Mesenchymal stem cell of adipose (primary cell): ENCODE data around the gene KRTAP5-11.

GRCh38 chr11:70174698-70175680 lies 28.1 kb upstream of the FADD start:
- CAGE, long polyA plus RNA: no peak

DNA sequence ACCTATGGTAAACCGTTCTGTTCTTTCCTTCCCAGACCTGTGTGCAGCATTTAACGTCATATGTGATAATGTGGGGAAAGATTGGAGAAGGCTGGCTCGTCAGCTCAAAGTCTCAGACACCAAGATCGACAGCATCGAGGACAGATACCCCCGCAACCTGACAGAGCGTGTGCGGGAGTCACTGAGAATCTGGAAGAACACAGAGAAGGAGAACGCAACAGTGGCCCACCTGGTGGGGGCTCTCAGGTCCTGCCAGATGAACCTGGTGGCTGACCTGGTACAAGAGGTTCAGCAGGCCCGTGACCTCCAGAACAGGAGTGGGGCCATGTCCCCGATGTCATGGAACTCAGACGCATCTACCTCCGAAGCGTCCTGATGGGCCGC lies 3.0 kb downstream of the FADD start:
- CAGE, long polyA plus RNA: no peak

GRCh38 chr11:70230863-70231525 lies 27.9 kb downstream of the FADD start:
- CAGE, long polyA plus RNA: no peak

DNA sequence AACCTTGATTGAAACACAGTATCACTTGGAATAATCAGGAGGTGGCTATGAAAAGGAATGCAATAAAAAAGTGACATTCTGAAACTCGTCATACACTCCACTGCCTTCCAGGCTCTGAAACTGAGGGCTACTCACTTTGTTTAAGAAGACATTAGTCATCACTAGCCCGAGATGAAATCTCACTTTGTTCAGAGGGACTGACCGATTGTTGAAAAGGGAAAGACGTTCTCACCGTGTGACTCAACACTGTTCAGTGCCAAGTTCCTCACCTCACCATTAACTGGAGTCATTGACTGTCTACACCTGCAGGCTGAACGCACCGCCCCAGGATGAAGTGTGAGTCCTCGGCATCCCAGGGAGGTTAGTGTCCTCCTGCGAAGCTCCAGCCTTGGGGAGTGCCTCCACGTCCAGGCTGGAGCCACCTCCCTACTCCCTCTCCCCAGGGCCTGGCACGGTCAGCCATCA lies 30.4 kb downstream of the FADD start:
- CAGE, long polyA plus RNA: no peak

DNA sequence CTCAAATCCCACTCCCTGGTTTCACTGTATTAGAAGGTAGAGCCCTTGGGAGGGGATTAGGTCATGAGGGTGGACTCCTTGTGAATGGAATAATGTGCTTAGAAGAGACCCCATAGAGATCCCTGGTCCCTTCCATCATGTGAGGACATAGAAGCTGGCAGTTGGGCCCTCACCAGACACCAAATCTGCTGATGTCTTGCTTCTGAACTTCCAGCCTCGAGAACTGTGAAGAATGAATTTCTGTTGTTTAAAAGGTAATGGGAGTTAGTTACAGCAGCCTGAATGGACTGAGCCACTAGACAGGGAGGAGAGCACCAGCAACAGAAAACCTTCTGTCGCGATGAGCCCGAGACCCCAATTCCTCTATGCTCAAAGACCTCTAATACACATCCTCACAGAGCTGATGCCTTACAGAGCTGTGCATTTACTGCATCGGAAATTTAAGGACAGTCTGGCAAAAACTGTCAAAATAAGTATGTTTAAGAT lies 50.6 kb downstream of the PPFIA1 start:
- CAGE, long polyA plus RNA: no peak

DNA sequence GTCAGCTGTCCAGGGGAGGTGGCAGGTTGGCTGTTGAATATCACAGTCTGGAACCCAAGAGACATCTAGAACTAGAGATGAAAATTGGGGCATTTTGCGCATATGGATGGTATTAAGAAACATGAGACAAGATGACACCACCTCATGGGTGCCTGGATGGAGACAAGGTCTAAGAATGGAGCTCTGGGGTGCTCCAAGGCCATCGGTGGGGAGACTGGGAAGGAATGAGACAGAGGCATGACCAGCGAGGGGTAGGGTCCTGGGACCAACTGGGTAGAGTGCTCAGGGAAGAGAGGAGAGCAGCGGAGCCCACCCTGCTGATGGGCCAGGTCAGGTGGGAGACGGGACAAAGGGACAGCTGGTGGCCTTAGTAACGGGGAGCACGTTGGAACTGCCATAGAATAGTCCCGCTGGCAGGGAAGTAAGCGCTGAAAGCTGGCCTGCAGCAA lies 56.8 kb upstream of the CTTN start:
- CAGE, long polyA plus RNA: no peak

DNA sequence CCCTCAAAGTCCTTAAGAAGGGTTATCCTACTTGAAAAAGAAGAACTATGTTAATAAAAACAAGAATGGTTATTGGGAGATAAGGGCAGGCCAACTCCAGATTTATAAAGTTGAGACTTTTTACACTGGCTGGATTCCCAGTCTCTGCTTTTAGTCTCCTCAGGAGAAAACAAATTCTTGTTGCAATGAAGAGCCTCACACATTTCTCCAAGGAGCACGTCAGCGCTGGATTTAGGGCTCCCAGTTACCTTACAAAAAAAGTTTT lies 34.1 kb upstream of the CTTN start:
- CAGE, long polyA plus RNA: no peak

- CAGE, long polyA plus RNA: no peak
These were observed 20.1 kb upstream of the CTTN start for GRCh38 chr11:70378010-70378832.

DNA sequence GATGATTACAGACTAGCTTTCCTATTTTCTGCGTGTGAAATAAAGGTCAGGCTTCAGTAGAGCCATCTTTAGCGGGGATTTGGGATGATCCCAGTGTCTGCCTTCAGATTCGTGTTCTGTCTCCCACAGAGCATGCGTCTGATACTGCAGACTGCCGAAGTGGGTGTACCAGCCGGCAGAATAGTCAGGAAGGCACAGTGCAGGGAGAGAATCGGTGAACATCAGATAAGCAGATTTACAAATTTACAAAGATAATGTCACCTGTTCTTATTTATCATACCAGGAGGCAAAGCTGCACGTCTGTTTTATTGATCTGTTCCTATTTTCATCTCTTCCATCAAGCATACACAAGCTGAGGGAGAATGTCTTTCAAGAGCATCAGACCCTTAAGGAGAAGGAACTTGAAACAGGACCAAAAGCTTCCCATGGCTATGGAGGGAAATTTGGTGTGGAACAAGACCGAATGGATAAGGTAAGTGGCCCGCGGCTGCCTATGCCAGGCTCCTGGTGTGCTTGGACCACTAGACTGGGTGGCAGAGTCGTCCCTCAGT lies 11.2 kb downstream of the CTTN start:
- CAGE, long polyA plus RNA: no peak

DNA sequence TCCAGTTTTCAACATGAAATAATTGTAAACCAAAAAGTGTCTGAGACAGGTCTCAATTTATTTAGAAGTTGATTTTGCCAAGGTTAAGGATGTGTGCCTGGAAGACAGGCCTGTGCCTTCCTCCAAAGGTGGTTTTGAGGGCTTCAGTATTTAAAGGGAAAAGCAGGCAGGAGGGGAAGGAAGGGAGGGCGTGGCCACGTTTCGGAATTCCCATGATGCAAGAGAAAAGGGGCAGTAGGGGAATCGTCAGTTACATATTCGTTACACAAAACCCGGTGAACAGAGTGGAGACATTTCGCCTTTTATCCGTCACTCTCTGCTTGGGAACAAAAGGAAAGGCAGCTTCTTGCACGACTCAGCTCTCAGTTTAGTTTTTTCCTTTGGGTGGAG lies 57.2 kb downstream of the CTTN start:
- CAGE, long polyA plus RNA: no peak

GRCh38 chr11:70501116-70502121 lies 103.1 kb downstream of the CTTN start:
- CAGE, long polyA plus RNA: no peak

GRCh38 chr11:70788216-70788717 lies 389.9 kb downstream of the CTTN start:
- CAGE, long polyA plus RNA: no peak

DNA sequence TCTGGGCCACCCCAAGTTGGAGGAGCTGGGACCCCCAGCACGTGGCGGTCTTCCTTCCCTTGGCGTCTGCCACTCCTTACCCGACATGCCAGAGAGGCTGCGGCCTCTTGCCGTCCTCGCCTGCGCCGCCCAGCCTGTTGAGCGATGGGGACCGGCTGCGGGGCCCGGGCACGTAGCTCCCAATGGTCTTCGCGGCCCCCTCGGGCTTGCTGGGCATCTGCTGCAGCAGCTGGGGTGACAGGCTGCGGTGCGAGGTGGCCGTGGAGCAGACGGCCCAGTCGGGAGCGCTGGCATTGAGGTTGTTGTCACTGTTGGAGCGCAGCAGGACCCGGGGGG lies 421.9 kb downstream of the CTTN start:
- CAGE, long polyA plus RNA: no peak

DNA sequence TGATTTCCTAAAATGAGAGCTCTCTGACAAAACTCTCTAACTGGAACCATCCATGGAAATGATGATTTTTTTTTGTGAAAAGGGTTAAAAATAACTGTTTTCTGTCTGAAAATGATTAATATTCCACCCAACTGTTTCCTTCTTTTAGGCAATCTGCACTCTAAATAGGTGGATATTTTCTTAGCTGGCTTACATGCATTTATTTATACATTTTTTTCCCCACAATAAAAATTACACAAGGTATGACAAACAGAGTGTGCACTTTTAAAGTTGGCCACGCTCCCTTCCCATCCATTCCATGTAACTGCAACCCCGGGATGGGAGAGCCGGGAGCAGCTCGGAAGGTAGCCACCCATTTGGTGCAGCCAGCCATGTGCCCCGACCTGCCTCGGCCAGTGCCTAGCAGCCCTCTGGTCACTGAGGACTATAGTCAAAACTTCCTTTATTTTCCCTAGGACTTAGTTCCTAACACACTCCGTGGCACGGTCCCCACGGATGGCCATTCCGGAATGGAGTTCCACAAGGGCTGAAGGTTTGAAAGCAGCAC lies 426.6 kb downstream of the SHANK2 start:
- CAGE, long polyA plus RNA: no peak

GRCh38 chr11:71153004-71153818 lies 99.2 kb downstream of the SHANK2 start:
- CAGE, long polyA plus RNA: no peak

GRCh38 chr11:71451835-71452136 lies 1.2 kb upstream of the NADSYN1 start:
- CAGE, long polyA plus RNA: no peak

- CAGE, long polyA plus RNA: no peak
These were observed 12.0 kb downstream of the NADSYN1 start for GRCh38 chr11:71465096-71465375.

GRCh38 chr11:71481209-71482186 lies 28.5 kb downstream of the NADSYN1 start:
- CAGE, long polyA plus RNA: no peak

- CAGE, long polyA plus RNA: no peak
These were observed 432 bp upstream of the KRTAP5-10 start for GRCh38 chr11:71565031-71565230.

GRCh38 chr11:71582595-71583183 lies at the start of gene KRTAP5-11:
KRTAP5-11 (minus strand) TSS chr11:71582875.
- CAGE, long polyA plus RNA: no peak